Metanephros (tissue), 2 donors: ENCODE results near the genes ACOT11 and LEXM.

DNA sequence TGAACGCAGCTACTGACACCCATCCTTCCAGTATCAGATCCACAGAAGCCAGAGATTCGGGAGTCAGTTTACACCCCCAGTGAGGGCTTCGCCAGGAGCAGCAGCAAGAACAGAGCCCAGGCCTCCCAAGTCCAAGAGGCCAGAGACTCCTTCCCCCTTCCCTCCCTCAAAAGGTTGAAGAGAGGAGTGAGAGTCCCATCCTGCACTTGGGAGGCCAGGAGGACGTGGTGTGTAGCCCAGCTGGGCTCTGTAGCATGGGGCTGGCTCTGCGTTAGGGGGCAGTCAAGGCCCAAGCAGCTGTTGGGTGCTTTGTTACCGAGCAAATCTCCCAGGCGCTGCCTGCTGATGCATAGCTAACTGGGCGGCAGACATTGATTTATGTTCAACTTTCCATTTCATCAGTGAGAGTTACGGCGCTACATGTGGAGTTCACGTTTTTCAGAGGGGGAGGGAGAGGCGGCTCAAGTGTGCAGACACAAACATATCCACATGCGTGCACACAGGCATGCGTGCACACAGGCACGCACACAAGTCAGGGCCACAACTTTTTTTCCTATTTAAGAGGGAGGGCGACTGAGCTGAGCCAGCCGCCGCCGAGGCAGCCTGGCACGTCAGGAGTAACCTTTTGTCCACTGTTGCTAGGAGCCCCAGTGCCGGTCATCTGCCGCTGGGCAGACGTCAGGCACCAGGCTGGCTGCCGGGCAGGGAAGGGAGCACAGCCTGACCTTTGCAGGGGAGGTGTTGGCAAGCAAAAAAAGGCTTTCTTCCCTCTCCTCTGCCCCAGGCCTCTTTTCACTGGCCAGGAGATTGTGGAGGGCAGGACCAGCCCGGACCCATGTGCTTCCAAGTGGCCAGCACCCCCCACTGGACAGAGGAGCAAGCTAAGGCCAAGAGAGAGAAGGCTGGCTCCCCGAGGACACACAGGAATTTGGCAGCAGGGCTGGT lies 73.1 kb downstream of the MRPL37 start:
- RAMPAGE, long total RNA, result no peak

GRCh38 chr1:54278268-54278513 lies 78.2 kb downstream of the MRPL37 start:
- RAMPAGE, long total RNA, result no peak

DNA sequence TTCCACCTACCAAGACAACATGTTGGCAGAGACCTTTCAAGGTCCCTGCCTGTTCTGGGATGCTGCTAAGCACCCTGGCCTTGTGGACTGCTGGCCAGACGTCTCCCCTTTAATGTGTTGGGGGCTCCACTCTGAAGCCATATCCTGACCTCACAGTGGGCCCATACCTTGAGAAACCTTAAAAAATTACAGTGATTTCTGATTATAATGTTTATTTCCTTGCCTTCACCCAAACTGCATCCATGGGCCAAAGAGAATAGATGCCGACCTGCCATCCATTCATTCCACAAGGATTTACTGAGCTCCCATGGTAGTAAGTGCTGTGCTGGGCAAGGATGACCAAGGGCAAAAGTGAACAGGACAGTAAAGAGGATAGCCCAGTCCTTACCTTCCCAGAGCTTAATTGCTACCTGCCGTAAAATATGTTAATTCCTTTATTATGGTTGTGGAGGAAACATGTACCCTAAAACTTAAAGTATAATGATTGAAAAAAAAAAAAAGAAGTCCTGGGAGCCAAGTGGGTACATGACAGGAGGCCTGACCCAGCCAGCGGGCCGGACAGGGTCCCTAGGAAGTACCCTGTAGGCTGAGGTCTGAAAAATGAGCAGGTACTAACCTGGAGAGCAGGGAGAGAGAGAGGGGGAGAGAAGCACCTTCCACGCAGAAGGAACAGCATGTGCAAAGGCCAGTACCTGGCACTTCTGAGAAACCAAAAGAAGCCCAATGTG lies 141.4 kb downstream of the MRPL37 start:
- RAMPAGE, long total RNA, result no peak

- RAMPAGE, long total RNA, result no peak
Measured at GRCh38 chr1:54376394-54377731, 171.2 kb upstream of the ACOT11 start.

DNA sequence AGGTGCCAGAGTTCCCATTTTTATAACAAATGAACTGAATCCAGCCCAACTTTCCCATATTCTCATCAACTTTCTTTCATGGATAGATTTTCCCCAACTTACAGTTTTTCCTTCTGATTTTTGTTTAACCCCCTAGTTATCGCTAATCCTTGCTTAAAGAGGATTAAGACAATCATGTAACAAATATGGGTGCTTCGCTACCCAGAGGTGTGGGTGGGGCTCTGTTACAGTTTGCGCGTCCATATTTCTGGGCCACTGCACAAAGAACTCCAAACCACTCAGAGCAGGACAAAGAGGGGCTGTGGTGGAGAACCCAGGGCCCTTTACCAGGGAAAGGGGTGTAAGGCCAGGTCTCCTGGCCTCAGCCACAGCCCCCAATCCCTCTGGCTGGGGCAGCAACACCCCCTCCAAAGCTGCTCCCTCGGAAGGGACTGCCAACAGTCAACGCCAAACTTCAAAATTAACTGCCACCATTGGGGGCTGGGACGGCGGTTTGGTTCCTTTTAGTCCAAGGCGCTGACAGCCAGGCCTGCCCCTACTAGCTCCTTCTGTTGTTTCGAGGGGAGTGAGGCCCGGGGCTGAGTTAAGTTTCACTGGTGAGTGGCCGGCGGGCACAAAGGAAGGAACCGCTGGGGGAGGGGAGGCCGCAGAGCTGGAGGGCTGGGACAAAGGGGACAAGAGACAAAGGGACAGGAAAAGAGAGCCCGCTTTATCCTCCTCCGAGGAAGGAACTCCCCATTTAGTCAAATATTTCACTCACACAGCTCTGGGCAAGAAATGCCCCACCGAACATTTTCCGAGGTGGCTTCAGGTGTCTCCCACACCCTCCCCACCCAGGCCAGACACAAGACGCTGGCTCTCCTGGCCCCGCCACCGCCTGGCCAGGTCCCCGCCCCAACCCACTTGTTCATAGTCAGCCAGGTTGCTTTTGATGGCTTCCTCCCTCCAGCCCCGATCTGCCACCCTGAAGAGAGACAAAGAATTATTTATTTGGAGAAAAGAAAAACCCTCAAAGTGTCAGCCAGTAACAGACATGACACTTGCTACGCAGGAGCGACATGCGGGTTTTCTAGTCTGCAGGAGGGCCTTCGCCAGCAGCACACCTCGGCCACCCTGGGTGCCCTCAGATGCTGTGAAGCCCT lies 169.5 kb upstream of the ACOT11 start:
- RAMPAGE, long total RNA, result no peak

DNA sequence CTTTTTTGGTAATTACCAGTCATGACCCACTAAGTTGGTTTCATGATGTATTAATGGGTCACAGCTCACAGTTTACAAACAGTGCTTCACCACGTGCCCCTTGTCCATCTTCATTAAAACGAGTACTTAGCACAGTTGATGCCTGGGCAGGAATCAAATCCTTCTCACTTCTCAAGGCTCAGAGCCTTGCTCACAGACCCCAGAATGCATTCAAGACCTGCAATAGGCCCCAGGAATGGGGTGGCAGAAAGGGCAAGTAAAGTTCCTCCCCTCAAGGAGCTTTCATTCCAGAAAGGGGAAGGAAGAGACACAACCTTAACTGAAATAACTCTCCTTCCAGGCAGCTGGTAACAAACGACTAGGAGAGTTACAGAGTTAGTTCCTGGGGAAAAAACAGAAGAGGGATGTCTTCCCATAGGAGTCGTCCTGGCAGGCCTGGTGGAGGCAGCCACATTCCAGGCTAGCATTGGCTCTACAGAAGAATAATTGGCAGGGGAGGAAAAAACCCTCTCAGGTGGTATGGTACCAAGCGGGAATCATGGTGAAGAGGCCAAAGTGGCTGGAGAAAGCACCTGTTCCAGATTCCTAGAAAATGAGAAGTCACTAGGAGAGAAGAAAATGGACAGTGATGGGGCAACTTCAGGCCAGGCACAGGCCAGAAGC lies 155.4 kb upstream of the ACOT11 start:
- RAMPAGE, long total RNA, result no peak

GRCh38 chr1:54404320-54404804 lies 143.7 kb upstream of the ACOT11 start:
- RAMPAGE, long total RNA, result no peak

DNA sequence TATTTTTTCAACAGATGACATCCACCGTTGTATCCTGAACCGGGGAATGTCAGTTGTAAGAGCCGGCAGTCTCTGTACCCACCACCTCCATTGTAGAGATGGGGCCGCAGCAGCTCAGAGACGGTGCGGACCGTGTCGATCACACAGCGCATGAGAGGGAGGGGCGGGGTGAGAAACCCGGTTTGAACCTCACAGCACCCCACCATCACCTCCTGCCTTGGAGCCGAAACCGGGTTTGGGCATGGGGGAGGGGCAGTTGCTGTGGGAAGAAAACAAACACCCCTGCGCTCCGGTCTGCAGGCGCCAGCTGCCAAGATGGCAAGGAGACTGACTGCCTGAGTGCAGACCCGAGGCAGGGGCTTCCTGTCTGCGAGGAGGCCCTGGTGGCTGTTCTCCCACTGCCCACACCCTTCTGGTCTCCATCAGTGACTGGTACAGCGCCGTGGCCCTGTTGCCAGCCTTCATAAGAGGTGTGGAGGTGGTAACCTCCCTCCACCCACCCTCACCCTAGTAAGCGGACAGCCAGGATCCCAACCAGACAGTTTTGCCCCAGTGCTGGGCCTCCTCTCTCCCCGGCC lies 72.6 kb upstream of the ACOT11 start:
- RAMPAGE, long total RNA, result no peak

GRCh38 chr1:54547203-54548671 lies at the start of gene ACOT11:
Gene ACOT11 (plus strand): TSS chr1:54548228.
- RAMPAGE, long total RNA, result no peak

DNA sequence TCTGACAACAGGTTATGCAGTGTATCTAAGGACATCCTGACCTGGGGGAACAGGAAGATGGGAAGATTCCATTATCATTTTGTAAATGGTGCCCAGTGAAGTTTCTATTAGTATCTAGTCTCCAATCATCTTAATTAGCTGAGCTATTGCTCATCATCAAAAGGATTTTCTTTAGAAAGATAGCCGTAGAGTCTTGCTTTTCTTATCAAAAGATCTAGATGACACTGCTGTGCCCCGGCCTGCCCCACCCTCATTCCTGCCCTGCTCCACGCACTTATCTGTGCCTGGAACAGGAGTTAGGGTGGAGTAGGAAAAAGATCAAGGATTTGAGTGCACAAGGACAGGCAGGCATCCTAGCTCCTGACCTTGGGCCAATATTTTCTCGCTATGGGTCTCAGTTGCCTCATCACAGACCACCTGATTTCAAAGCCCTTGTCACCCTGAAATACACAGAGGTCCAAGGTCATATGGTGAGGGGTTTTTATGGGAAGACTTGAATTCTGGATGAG lies 456 bp upstream of the MROH7 start:
- RAMPAGE, long total RNA, result no peak

DNA sequence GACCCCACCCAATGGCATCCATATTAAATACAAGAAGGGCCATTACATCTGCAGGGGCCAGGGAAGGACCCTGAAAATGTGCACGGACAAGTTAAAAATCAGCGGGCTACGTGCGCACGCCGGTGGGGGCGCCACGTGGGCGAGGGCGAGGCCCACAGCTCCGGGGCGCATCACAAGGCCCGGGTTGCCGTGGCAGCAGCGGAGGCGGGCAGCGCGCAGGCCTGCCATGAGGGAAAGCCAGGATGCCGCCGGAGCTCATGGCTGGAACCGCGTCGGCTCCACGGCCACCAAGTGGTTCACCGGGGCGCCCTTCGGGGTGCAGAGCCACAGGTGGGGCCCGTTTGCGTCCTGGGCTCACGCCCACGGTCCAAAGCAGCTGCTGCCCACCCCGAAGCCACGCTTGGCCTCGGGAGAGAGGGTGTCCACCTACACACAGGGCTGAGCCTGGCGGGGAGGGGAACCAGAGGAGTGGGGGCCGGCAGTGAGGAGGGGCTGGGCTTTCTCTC lies at the start of gene LEXM:
LEXM (plus strand) TSS at position 173 of the 506 bp plus-strand sequence.
- RAMPAGE, long total RNA, result no peak

- RAMPAGE, long total RNA, result no peak
Measured at GRCh38 chr1:54854627-54855057, 32.4 kb downstream of the DHCR24 start.

DNA sequence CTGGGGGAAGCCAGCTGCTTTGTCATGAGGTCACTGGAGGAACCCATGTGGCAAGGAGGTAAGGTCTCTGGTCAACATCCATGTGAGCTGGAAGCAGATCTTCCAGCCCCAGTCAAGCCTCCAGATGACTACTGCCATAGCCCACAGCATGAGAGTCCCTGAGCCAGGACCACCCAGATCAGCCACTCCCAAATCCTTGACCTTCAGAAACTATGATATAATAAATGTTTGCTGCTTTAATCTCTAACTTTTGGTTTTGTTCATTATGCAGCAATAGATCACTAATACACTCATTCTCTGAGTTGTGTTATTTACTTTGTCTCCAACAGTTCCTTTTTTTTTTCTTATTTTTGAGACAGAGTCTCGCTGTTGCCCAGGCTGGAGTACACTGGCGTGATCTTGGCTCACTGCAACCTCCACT lies 27.8 kb downstream of the DHCR24 start:
- RAMPAGE, long total RNA, result no peak

DNA sequence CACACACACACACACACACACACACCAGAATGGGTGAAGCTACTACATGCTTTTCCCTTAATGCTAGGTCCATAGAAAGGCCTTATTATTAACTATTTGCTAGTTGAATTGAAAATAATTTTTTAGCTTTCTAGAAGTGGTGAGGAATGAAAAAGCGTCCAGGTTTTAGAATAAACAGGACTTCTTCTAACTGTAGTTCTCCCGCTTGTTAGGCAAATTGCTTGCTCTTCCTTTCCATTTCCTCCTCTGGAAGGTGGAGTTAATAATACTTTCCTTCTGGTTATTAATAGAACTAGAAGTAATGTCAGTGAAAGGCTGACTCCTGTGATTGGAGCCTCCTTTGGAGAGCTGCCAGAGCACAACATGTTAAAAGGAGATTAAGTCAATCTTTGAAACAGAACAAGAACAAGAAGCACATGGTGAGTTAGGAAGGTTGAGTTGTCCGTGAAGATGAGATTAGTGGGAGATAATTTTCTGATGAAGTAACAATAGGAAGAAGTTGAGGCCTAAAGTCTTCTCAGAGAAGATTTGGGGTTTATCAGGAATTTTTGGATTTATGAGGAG lies 40.4 kb upstream of the DHCR24 start:
- RAMPAGE, long total RNA, result no peak

- RAMPAGE, long total RNA, result no peak
Measured at GRCh38 chr1:54949886-54951373, 30.0 kb upstream of the TMEM61 start.

GRCh38 chr1:55137251-55138040 lies 77.7 kb downstream of the USP24 start:
- RAMPAGE, long total RNA, result no peak

- RAMPAGE, long total RNA, result no peak
Measured at GRCh38 chr1:55217346-55217839, 2.2 kb upstream of the USP24 start.

GRCh38 chr1:55428993-55429286 lies 213.8 kb upstream of the USP24 start:
- RAMPAGE, long total RNA, result no peak

DNA sequence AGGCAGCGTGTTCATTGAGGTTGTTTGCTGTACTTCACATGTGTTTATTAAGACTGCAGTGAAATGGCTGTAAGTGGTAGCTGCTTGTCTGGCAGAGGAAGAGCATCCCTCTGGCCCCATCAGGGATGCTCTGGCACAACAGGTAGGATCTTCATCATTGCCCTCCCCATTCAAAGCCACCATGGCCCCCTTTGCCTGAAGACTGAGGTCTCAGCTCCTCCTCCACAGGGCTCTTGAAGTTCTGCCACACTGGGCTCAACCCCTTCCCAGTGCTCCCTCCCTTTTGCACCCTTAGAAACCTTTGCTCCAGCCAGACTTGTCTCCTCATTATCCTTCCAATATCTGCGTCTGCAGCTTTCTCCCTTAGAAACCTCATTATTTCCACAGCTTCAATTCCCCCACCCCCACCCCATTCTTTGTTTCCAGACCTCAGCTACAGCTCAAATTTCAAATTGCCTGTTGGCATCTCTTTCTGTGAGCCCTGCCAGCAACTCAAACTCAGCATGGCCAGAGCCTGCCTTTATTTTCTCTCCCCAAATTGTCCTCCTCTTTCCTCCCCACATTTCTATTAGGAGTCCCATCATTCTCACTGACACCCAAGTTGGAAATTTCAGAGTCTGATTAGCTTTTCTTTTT lies 369.6 kb upstream of the USP24 start:
- RAMPAGE, long total RNA, result no peak

DNA sequence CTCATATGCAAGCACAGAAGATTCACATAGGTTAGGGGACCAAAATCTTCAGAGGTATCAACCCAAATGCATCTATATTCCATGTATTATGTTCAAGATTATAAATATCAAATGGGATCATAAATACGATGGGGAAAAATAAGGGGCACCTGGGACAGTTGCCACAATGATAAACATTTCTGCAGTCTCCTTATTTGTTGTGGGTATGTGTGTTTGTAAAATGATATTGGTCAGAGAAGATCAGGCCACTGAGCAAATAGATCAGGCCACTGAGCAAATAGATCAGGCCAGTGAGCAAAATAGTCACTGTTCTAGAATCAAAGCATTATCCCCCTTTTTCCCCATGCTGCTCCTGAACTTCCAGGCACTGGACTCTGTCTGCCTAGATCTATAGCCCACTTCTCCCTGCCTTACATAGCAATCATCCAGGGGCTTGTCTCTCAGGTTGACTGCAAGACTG lies 599.8 kb upstream of the USP24 start:
- RAMPAGE, long total RNA, result no peak